Hematopoietic multipotent progenitor cell (in vitro differentiated cells): Measurements from ENCODE around the genes ELL3, FRMD5 and GATM.

DNA sequence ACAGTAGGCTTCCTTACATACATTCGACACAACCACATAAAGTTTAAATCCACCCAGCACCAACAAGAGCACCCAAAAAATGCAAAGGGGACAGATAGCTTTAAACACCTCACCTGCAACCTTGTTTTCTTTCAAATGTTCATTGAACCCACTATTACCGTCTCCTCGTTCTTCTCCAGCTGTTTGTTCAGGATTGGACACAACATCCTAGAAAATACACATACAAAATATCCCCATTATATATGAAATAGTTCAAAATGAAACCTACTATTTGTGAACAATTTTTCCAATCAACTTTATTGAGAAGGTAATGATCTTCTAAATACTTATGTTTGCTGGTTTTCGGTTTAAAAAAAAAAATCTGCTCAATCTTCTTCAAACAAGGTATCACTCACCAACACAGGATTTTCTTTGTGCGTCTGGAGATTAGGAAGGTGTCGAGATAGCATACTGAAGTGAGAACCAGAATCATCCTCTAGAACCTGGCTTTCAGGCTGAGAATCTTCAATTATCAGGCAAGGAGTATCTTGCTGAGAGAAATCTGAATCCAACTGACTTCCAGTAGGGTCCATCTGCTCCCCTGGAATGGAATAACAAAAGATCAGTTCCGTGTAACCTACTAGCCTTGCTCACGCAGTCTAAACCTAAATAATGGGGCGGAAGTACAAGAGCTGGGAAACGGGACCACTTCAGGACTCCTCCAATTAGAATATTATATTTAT, 906 bp downstream of the TP53BP1 start:
- CAGE, long polyA plus RNA: no peak

GRCh38 chr15:43530595-43531607, 13.5 kb downstream of the MAP1A start:
- CAGE, long polyA plus RNA: no peak

- CAGE, long polyA plus RNA: start-site peak on the minus strand at chr15:43633501-43634116, 25 reads
Observed at GRCh38 chr15:43633144-43634030, 14.8 kb upstream of the STRC start.

DNA sequence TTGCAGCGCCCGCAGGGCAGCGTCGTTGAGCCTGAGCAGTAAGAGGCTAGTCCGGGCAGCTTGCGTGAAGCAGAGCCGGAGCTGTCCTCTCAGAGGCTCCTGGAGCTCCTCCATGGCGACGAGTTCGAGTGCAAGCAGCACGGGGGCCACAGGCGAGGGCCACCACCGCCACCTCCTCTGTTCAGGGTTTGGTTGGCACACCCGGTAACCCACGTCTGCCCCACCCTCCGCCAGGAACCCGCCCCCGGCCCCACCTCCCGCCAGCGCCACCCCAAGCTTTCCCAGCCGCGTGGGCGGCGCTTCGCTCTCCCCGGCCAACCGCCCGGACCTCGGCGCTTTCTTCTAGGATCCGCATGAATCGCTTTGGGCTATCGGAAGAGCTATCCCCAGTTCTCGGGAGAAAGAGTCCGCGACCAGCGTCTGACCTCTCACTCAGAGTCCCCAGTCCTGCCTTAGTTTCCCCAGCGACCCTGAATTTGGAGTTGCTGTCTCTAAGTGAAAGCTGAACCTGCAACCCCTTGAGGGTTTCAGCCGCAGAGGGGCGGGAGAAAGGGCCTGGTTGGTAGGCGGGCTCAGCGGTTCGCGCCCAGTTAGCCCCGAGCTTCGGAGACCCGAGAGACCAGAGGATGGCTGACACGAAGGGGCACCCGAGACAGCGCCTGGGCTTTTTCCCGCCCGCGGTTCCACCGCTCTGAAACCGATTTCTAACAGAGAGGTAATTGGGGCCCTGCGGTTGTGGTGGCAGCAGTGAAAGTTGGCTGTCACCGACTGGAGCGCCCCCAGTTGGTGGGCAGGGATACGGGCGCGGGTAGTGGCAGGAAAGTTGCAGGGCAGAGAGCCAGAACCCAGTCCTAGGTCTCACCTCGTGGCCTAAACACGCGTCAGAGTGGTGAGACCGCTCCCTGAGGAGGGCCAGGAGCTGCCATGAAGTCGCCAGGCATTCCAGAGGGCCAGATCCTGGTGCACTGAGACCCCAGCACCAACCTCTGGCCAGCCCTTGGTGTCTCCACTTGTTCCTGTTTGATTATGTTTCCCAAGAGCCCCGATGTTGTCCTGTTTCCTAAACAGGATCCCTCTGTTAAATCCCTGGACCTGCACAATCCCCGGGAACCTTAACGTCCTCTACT, at the start of gene ELL3:
TSS of gene ELL3 (minus strand) at position 179 of the 1,127 bp plus-strand sequence.
- CAGE, long polyA plus RNA: no peak

- CAGE, long polyA plus RNA: no peak
Observed at GRCh38 chr15:43877180-43877947, 50.6 kb downstream of the WDR76 start.

DNA sequence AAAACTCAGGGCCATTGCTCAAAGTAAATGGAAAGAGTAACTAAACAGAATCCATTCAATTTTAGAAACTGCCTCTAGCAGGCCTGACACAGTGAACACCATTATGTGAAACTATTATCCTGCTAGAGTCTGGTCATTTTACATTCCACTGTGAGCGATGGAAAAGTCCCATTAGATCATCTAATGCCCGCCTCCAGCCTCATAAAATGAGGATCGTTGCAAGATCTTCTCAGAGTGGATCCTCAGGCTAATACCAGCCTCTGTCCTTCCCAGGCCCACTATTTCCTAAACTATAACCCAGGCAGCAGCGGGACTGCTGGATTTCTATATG, 107.7 kb downstream of the WDR76 start:
- CAGE, long polyA plus RNA: no peak

GRCh38 chr15:44194933-44195903, at the start of gene FRMD5:
Gene FRMD5 (minus strand): TSS chr15:44195271.
- CAGE, long polyA plus RNA: no peak

- CAGE, long polyA plus RNA: no peak
Observed at GRCh38 chr15:44252376-44252754, 36.2 kb upstream of the GOLM2 start.

DNA sequence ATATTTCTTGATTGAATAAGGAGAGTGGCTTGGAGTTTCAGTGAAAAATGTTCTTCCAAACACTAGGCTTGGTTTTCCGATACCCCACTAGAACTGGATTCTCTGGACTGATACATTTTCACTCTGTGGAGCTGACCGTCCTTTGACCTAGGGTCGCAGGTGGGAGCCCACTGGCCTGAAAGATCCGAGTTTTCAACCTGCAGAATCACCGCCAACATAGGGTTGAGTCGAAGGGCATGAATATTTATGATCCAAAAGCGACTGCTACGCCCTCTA, 813 bp upstream of the CTDSPL2 start:
- CAGE, long polyA plus RNA: no peak

DNA sequence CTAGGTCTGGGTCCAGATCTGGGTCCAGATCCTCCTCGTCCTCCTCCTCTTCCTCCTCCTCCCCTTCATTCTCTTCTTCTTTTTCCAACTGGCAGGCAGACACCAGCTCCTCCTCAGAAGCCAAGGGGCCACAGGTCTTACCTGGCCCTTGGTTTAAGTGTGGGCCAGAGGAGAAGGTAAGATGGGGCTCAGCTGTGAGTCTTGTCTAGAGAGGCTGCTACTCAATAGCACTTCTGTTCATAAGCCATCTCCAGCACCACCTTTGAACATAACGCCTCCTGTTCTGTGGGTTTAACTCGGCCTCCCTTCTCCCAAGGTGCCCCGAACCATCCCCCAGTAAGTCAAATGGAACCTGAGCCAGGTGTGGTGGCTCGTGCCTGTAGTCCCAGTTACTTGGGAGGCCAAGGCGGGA, 12.1 kb upstream of the SPG11 start:
- CAGE, long polyA plus RNA: no peak

DNA sequence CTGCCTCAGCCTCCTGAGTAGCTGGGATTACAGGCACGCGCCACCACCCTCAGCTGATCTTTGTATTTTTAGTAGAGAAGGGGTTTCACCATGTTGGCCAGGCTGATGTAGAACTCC, 8.0 kb upstream of the TRIM69 start:
- CAGE, long polyA plus RNA: no peak

GRCh38 chr15:44728961-44729724, 7.2 kb upstream of the TRIM69 start:
- CAGE, long polyA plus RNA: no peak

GRCh38 chr15:45030612-45031121, 7.7 kb downstream of the SORD start:
- CAGE, long polyA plus RNA: no peak

DNA sequence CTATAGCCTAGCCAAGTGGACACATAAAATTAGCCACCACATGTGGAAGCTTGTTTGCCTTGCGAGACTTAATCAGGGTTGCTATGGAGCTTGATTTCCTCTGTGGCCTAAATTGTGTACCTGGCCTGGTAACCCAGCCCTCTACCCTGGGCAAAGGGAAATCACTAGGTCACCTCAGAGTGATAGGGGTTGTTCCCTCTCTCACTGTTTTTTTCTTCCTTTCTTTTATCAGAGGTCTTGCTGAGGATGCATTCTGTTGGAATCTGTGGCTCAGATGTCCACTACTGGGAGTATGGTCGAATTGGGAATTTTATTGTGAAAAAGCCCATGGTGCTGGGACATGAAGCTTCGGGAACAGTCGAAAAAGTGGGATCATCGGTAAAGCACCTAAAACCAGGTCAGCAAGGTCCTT, 20.0 kb downstream of the SORD start:
- CAGE, long polyA plus RNA: no peak

DNA sequence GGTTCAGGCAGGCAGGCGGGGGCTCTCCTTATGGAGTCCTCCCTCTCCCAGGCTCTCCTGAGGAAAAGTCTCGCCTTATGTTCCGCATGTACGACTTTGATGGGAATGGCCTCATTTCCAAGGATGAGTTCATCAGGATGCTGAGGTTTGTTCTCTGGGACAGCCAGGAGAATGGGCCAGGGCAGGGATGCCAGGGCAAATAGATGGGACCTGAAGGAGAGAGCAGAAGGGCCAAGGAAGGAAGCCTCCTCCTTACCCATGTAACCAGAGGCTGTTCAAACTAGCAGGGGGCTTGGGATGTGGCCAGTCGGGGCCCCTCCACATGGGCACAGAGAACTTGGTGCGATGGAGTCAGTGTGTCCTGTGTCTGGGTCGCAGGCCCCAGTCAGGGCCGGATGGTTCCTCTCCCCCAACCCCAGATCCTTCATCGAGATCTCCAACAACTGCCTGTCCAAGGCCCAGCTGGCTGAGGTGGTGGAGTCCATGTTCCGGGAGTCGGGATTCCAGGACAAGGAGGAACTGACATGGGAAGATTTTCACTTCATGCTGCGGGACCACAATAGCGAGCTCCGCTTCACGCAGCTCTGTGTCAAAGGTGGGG, 18.2 kb downstream of the DUOX1 start:
- CAGE, long polyA plus RNA: no peak

DNA sequence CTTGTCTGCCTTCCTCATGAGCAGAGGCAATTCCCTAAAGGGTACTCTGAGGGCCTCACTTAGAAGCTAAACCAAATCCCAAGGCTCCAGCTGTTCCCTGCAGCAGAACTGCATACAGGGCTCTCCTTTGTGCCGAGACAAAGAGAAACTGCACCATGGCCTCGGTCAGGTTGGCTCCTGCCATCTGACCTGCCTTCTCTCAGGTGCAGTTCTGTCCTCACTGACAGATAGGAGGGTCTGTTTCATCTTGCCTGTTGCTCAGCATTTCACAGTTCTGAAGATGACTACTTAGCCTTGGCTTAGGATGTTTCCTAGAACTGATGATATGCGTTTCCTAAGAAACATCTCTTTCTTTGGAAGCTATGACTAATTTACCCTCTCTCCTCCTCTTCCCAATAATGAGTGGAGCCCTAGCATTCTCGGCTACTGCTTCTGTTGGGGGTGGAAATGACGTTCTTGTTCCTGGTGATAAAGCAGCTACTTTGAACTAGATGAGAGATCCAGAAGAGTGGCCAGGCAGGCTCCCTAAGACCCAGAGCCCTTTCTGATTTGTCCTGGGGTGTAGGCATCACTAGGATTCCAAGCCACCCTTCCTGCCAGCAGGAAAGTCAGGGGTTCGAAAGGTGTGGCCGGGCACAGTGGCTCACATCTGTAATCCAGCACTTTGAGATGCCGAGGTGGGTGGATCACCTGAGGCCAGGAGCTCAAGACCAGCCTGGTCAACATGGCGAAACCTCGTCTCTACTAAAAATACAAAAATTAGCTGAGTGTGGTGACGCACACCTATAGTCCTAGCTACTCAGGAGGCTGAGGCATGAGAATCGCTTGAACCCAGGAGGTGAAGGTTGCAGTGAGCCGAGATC, 27.3 kb downstream of the DUOX1 start:
- CAGE, long polyA plus RNA: no peak

DNA sequence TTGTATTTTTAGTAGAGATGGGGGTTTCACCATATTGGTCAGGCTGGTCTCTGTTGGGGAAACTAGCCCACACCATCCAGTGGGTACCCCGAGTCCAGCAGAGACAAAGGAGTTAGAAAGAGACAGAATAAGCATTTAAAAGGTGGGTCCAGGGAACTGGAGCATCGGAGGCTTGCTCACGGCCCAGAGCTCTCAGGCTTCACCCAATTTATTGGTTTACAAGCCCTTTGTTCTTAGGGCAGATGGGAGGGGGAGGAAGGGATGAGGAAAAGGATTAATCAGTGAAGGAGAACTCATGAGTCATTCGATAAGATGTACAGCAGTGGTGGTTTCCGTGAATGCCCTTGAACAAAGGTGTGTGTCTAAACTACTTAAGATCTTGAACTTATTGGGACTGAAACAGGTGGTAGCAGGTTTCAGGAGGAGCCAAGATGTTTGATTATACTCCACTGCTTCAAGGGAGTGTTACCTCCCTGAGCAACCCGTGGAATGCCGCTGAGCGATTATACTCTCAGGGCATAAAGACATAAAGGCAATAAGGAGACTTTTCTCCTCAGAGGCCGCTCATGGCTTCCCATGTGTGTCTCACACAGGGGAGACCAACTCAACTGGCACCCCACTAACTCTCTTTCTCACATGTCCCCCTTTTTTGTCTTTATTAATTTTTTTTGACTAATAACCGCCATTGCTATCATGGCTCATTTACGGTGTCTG, 17.4 kb upstream of the SLC28A2 start:
- CAGE, long polyA plus RNA: no peak

DNA sequence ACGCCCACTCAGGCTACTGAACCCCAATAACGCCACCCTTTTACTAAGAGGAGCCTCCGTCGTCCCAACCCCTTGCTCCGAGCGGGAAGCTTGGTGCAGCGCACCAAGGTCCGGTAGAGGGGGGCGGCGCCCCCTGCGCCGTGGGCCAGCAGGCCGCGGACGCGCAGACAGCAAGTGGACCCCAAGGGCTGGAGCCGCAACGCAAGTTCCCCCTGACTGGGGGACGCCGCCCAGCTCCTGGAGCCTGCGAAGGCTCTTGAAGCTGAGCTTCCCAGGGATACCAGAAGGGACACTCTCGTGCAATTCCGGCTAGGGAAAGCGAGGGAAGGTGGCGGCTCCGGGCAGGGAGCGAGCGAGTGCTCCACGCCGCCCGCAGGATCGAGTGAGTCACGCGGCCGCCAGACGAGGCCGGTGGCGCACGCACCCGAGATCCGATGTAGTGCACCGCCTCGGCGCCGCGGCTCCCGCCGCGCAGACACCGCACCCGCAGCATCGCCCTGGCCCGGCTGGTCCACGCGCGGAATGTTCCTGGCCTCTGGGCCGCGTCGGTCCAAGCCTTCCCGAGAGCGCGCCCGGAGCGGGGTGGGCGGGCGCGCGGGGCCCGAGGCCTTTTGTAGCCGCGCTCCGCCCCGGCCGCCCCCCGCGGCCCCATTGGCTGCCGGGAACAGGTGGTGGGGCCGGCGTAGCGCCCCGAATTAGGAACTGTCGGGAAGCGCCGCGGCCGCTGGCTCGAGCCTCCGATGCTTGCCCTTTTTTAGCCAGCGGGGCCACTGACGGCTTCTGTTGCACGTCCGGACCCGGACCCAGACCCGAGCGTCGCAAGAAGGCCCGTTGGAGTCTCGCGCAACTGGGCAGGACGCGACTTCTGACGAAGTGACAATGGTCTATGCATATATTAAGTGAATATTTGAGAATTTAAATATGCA, at the start of gene GATM:
TSS of gene GATM (minus strand) at position 584 of the 926 bp plus-strand sequence.
- CAGE, long polyA plus RNA: no peak

- CAGE, long polyA plus RNA: no peak
Observed at GRCh38 chr15:45378887-45379439, 619 bp upstream of the GATM start.

DNA sequence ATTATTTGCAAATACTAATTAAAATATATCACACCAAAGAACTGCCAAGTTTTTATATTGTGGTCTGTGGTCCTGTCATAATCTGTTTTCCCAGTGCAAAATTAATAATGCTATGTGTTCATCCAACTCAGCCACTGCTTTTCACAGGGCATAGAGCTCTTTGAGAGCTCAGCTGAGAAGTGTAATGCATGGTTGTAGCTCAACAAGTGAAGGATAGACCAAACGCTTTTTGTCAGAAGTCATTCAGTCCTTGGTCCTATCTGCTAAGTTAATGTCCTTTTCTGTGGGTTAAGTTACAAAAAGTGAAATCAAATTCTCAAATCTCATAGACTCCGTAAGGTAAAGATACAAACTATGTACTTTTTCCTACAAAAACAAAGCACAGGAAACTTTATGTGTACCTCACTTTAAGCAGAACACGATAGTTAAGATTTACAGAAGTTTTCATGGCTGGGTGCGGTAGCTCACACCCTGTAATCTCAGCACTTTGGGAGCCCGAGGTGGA, 41.0 kb downstream of the SLC30A4 start:
- CAGE, long polyA plus RNA: no peak